ENCODE measurements around the gene CDR2L.

- PRO-cap, 3 experiments: no peak in any of the 3 experiments
- RAMPAGE, long total RNA: no peak
- RRBS, 2 experiments: no CpG with 5 or more reads among the region's 5 CpGs
These were observed 20.5 kb downstream of the GPR142 start for GRCh38 chr17:74387904-74388131.

DNA sequence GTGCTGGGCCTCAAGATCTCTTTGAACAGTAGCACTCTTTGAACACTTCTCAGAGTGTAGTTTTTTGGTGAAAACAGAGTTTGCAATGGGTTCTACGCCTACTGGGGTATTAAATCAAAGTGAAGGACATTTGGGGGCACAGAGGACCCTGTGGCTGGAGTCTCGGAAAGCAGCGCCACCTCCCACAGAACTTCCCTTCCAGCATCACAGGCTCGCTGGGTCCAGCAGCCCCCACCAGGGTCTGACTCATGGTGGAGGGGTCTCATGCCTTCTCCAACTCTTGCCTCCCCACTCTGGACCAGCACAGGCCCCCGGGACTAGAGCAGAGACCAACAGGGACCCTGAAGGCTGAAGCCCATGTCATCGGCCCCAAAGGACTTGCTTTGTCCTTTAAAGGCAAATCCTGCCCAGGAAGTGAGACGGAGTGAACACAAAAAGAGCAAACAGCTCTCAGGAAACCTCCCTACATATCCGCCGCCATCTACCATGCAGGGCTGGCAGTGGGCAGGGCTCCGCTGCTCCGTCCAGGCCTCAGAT lies 2.3 kb upstream of the GPRC5C start:
- PRO-cap, 3 experiments: no peak in any of the 3 experiments
- RAMPAGE, long total RNA: no peak
- RRBS, 2 experiments: no CpG with 5 or more reads among the region's 11 CpGs

- PRO-cap, 3 experiments: no peak in any of the 3 experiments
- RAMPAGE, long total RNA: no peak
- RRBS, 2 experiments: no CpG with 5 or more reads among the region's 3 CpGs
These were observed 1.6 kb upstream of the GPRC5C start for GRCh38 chr17:74430390-74430517.

DNA sequence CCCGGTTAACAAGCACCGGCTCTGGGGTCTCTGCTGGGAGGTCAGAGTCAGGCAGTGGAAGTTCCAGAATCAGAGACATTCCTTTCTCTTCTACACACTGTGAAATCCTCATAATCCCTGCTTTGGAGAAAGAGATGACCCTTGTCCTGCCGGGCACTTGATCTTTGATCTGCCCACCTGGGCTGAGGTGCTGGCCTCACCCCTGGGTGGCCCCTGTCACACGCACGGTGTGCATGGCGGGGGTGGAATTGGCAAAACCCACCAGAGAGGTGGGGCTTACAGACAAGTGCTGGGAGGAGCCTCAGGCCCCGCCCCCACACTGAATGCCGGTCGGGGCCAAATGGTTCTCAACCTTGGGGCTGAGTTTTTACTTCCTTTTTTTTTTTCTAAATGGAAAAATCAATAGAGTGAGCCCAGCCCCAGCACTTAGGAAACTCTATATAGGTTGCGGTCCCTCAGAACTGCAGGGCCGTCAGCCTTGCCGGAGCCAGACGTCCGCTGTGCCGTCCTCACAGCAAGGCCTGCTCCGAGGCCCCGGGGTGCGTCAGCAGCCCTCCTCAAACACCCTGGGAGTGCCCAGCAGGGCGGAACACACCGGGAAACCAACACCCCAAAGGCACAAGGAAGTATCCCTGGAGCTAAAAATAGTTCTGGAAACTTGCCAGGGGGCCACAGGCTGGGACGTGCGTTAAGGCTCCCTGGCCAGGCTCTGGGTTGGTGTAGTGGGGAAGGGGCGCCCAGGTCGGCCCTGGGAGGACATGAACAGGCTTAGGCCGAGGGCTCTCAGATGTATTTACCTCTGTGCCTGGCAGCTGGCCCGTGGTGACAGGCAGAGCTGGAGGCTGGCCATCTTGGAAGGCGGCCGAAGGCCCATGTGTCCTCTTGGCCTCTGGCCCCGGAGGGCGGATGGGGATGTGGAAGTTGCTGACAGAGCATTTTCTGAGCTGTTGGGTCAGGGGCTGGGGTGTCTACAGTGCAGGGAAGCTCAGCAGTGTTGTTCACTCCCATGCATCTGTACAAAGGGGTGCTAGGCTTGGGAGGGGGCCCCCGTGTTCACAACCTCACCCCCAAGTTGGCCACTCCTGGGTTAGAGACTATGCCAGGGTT lies 11.1 kb downstream of the GPRC5C start:
- PRO-cap, 3 experiments: peak in 3 of 3 experiments; most common plus-strand start position 458 of the sequence (in 3); most common minus-strand start position 574 of the sequence (in 3)
- RAMPAGE, long total RNA: no peak
- RRBS, 2 experiments: 4 to 6% methylated on average over 10 to 11 of the region's 31 CpGs

DNA sequence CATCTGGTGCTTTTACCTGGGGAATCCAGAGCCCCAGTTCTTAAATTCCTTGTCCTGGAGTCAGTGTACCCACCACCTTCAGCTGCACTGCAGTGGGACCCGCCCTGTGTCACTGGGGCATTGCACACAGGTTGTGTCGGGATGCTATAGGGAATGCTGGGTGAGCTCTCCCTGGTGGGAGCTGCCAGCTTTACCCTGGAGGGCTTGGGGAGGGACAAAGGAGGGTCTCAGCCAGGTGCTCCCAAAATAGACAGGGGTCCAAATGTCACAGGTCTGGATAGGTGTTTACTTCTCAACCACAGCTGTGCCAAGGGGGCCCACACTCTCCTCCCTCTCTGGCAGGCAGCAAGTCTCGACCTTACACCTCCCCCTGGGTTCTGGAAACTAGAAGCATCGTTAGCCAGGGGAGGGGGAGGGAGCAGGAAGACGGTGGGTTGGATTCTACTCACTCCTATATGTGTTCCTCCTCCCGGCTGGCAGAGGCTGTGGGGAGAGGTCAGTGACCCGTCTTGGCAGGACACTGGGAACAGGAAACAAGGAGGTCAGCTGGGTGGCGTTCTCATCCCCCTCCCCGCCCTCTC lies 12.2 kb downstream of the GPRC5C start:
- PRO-cap, 3 experiments: no peak in any of the 3 experiments
- RAMPAGE, long total RNA: no peak
- RRBS, 2 experiments: no CpG with 5 or more reads among the region's 9 CpGs

GRCh38 chr17:74447820-74448194 lies 15.9 kb downstream of the GPRC5C start:
- PRO-cap, 3 experiments: no peak in any of the 3 experiments
- RAMPAGE, long total RNA: no peak
- RRBS, 2 experiments: no CpG with 5 or more reads among the region's 8 CpGs

- PRO-cap, 3 experiments: no peak in any of the 3 experiments
- RAMPAGE, long total RNA: no peak
- RRBS, 2 experiments: no CpG with 5 or more reads among the region's 6 CpGs
These were observed 25.9 kb downstream of the CD300LF start for GRCh38 chr17:74686618-74687333.

- PRO-cap, 3 experiments: no peak in any of the 3 experiments
- RAMPAGE, long total RNA: no peak
- RRBS, 2 experiments: no CpG with 5 or more reads among the region's 1 CpG
These were observed 6.2 kb upstream of the CD300LF start for GRCh38 chr17:74718987-74719186.

DNA sequence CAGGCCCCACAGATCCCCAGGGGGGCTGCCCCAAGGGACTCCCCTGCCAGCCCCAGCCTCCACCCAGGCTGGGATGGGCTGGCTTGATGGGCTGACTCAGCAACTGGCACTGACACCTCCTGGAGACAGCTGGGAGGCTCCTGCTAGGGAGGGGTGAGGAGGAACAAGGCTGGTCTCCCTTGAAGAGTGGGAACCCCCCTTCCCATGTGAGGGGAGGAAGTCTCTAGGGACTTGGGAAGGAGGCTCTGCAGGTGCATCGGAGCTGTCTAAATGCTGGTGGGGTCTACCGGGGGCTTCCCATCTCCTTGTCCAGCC lies 10.4 kb downstream of the NHERF1 start:
- PRO-cap, 3 experiments: no peak in any of the 3 experiments
- RAMPAGE, long total RNA: no peak
- RRBS, 2 experiments: no CpG with 5 or more reads among the region's 2 CpGs

DNA sequence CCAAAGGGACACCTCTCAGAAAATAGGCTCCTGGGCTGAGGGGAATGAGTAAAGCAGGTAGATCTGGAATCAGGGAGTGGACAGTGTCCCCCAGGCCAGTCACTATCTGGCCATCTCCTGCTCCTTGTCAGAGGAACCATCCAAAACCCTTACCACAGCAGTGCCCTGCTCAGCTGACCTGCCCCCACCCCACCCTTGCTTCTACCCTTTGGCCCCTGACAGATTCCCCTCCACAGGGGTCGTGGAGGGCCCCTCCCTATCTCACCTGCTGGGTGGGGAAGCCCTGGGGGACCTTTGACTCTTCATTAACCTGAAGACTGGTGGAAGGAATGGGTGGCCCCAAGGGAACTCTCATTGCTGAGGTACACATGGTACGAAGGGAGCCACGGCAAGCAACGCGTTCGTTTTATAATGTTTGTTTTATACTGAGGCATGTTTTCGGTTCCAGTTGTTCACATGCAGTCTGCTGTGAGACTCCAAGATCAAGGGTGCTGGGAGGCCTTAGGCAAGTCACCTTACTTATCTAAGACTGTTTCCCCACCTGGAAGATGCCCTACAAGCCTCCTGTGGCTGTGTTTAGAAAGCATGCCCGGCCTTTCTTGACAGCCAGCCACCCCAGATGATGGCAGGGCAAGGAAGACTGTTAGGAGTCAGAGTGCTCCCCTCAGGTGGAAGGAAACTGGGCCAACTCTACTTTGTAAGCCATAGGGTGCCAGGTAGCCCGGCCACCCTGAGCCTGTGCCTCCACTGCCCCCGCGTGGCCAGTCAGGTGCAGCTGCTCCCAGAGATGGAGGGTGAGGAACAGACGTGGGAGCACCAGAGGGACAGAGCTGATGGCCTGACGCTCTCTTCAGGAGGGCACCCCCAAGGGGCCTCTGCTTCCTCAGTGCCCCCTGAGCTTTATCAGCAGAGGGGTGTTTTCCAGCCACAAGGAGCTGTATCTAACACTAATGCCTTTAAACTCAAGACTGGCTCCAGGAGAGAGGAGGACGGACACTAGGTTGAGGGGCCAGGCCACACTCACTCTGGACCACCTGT lies 5.7 kb downstream of the NAT9 start:
- PRO-cap, 3 experiments: no peak in any of the 3 experiments
- RAMPAGE, long total RNA: no peak
- RRBS, 2 experiments: 8 to 50% methylated on average over 1 to 2 of the region's 14 CpGs

- PRO-cap, 3 experiments: no peak in any of the 3 experiments
- RAMPAGE, long total RNA: no peak
- RRBS, 2 experiments: no CpG with 5 or more reads among the region's 3 CpGs
These were observed 962 bp upstream of the FDXR start for GRCh38 chr17:74873852-74874060.

- PRO-cap, 3 experiments: peak in 3 of 3 experiments; most common plus-strand start chr17:74987632 (in 3); most common minus-strand start chr17:74987483 (in 1)
- RAMPAGE, long total RNA: no peak
- RRBS, 2 experiments: 2% methylated on average over 9 of the region's 41 CpGs
These were observed at the start of gene CDR2L for GRCh38 chr17:74987189-74987745. TSS of gene CDR2L (plus strand) at chr17:74987632.

GRCh38 chr17:75084216-75084634 lies 3.5 kb upstream of the SLC16A5 start:
- PRO-cap, 3 experiments: no peak in any of the 3 experiments
- RAMPAGE, long total RNA: no peak
- RRBS, 2 experiments: no CpG with 5 or more reads among the region's 10 CpGs

GRCh38 chr17:75088046-75088464 lies 301 bp downstream of the SLC16A5 start:
- PRO-cap, 3 experiments: peak in 1 of 3 experiments; most common plus-strand start chr17:75088410 (in 1); most common minus-strand start chr17:75088349 (in 1)
- RAMPAGE, long total RNA: no peak
- RRBS, 2 experiments: 10 to 21% methylated on average over 11 of the region's 25 CpGs

GRCh38 chr17:75109052-75109614 lies 636 bp upstream of the ARMC7 start:
- PRO-cap, 3 experiments: no peak in any of the 3 experiments
- RAMPAGE, long total RNA: no peak
- RRBS, 2 experiments: no CpG with 5 or more reads among the region's 36 CpGs

- PRO-cap, 3 experiments: peak in 1 of 3 experiments; most common minus-strand start chr17:75114520 (in 1)
- RAMPAGE, long total RNA: no peak
- RRBS, 2 experiments: 3% methylated on average over 4 of the region's 37 CpGs
These were observed 4.6 kb downstream of the ARMC7 start for GRCh38 chr17:75113992-75115093.

DNA sequence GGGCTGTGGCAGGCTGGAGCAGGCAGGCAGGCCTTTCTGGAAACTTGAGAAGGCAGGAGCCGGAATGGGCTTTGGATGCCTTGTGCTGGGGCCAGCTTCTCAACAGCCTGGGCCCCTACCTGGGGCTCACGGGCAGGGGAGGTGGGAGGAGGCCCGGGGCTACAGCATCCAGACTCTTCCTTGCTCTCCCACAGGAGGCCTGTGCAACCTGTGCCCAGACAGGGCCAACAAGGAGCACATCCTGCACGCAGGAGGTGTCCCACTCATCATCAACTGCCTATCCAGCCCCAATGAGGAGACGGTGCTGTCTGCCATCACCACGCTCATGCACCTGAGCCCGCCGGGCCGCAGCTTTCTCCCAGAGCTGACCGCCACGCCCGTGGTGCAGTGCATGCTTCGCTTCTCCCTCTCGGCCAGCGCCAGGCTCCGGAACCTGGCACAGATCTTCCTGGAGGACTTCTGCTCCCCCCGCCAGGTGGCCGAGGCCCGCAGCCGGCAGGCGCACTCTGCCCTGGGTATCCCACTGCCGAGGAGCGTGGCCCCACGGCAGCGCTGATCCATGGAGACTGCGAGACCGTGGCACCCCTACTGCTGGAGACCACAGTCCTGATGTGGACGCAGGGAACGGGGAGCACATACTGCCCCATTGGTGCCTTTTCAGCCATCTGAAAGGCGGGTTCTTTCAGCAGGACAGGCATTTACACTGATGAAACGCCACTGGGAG lies 2.9 kb downstream of the NT5C start:
- PRO-cap, 3 experiments: no peak in any of the 3 experiments
- RAMPAGE, long total RNA: no peak
- RRBS, 2 experiments: 52 to 61% methylated on average over 15 of the region's 31 CpGs

DNA sequence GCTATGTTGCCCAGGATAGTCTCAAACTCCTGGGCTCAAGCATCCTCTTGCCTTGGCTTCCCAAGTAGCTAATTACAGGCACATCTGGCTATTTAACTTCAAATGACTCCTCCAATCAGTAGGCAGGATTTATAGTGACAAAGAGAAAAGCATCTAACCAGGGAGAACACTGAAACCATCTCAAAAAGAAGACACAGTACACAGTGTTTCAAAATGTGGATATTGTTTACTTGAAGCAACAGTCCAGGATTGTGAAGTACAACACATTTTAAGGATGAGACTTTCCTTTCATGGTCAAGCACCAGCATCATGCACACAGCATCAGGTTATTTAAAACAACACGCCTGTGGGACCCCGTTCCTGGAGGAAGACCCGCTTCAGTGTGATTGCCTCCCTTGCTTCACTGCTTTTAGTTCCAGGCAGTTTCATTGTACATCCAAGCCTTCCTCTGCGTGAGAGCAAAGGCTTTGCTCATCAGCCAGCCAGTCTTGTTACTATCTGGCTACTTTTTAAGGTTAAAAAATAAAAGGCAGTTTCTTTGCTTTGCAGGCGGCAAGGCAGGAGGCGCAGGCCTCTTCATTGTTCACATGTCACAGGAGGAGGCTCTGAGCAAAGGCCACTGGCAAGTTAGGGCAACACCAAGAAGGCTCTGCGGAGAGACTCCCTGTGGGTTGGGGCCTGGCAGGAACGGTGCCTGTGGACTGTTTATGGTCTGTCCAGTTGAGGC lies 3.7 kb upstream of the NT5C start:
- PRO-cap, 3 experiments: no peak in any of the 3 experiments
- RAMPAGE, long total RNA: no peak
- RRBS, 2 experiments: no CpG with 5 or more reads among the region's 8 CpGs

- PRO-cap, 3 experiments: no peak in any of the 3 experiments
- RAMPAGE, long total RNA: no peak
- RRBS, 2 experiments: no CpG with 5 or more reads among the region's 2 CpGs
These were observed 6.4 kb downstream of the JPT1 start for GRCh38 chr17:75147907-75148246.

- PRO-cap, 3 experiments: peak in 1 of 3 experiments; most common plus-strand start chr17:75153499 (in 1)
- RAMPAGE, long total RNA: no peak
- RRBS, 2 experiments: 2 to 3% methylated on average over 7 of the region's 42 CpGs
These were observed 929 bp downstream of the JPT1 start for GRCh38 chr17:75153140-75154025.